Adrenal gland (tissue), 7 donors: ENCODE data around the genes SEC23B, SMIM26, CRNKL1 and RALGAPA2.

DNA sequence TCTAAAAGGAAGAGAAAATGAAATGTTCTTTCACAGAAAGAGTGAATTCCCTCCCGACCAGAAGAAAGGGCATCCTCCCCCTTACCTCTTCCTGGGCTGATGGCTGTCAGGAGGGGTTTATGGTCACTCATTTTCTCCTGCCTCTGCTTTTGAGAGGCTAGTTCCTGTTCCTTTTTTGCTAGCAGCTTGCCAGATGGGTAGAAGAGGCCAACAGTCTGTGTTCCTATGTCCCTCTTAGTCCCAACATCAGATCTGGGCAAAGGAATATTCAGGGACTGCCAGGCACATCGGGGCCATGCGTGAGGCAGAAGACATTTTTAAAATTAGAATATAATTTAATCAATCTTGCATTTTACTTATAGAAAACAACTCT is 54.3 kb downstream of the DZANK1 start:
- PRO-cap, 3 experiments, result peak in 1 of 3 experiments; most common plus-strand start position 213 of the sequence (in 1); most common minus-strand start position 93 of the sequence (in 1)
- RAMPAGE, long total RNA, 4 experiments, result no peak in any of the 4 experiments
- RRBS, result no CpG with 5 or more reads among the region's 3 CpGs

DNA sequence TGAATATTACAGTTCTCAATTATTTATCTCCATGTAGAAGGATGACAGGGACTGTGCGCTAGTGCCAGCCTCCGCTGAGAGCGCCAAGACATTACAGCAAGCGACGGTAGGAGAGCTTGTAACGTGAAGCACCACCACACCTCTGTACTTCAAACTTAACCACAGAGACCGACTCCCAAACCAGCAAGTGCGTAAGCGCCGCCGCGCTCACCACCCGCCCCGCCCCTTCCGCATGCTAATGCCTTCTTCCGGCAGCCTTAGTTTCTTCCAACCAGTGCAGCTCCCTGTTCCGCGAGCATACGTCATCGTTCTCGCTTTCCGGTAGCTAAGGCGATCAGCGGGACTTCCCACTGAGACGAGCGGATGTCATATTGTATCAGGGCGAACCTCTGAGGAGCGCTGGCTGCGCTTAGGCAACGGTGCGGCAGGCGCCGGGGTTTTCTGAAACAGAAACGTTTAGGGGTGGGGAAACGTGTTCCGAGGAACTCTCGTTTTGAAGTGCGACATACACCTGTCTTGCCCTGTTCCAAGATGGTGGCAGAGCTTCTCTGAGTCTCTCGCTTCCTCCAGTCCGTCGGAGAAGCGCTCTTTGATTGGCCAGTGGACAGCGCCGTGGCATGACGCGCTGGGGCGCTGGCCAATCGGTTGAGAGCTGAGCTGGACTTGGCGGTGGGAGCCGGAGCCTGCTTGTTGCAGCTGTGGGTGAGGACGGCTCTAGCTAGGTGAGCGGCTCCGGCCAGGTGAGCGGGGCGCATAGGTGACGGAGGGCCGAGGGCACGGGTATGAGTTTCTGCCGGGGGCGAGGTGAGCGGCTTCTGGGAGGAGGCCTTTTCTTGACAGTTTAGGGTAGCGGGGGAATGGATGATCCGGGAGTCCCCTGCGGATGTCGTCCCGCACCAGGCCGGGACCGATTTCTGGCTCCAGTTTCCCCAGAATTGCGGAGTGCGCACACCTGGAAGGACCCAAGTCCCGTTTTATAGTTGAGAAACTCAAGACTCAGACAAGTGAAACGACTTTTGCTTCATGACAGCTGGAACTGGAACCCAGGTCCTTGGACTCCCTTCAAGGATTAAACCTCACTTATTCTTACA is at the start of gene SEC23B:
TSS of gene SEC23B (plus strand) at position 690 of the 1,091 bp plus-strand sequence.
- PRO-cap, 3 experiments, result peak in 3 of 3 experiments; most common plus-strand start position 314 of the sequence (in 3); most common minus-strand start position 212 of the sequence (in 2)
- RAMPAGE, long total RNA, 4 experiments, result start-site peak on the plus strand in 4 of 4 experiments, centred at positions 315 to 680 of the sequence, 22 to 2,220 reads per replicate
- RRBS, result 1% methylated on average over 28 of the region's 72 CpGs

- PRO-cap, 3 experiments, result peak in 3 of 3 experiments; most common plus-strand start chr20:18567486 (in 2); most common minus-strand start chr20:18567331 (in 2)
- RAMPAGE, long total RNA, 4 experiments, result start-site peak on the plus strand in 4 of 4 experiments, at chr20:18567419-18567460 at its widest, 169 to 5,648 reads per replicate
- RRBS, result 1% methylated on average over 21 of the region's 54 CpGs
Observed at GRCh38 chr20:18566798-18567865, at the start of gene SMIM26. Gene SMIM26 (plus strand): TSS chr20:18567432.

GRCh38 chr20:19232644-19233385 is 20.4 kb downstream of the SLC24A3 start:
- PRO-cap, 3 experiments, result peak in 2 of 3 experiments; most common plus-strand start chr20:19233259 (in 2)
- RAMPAGE, long total RNA, 4 experiments, result no peak in any of the 4 experiments
- RRBS, result no CpG with 5 or more reads among the region's 16 CpGs

GRCh38 chr20:19417579-19418306 is 205.3 kb downstream of the SLC24A3 start:
- PRO-cap, 3 experiments, result no peak in any of the 3 experiments
- RAMPAGE, long total RNA, 4 experiments, result no peak in any of the 4 experiments
- RRBS, result no CpG with 5 or more reads among the region's 3 CpGs

DNA sequence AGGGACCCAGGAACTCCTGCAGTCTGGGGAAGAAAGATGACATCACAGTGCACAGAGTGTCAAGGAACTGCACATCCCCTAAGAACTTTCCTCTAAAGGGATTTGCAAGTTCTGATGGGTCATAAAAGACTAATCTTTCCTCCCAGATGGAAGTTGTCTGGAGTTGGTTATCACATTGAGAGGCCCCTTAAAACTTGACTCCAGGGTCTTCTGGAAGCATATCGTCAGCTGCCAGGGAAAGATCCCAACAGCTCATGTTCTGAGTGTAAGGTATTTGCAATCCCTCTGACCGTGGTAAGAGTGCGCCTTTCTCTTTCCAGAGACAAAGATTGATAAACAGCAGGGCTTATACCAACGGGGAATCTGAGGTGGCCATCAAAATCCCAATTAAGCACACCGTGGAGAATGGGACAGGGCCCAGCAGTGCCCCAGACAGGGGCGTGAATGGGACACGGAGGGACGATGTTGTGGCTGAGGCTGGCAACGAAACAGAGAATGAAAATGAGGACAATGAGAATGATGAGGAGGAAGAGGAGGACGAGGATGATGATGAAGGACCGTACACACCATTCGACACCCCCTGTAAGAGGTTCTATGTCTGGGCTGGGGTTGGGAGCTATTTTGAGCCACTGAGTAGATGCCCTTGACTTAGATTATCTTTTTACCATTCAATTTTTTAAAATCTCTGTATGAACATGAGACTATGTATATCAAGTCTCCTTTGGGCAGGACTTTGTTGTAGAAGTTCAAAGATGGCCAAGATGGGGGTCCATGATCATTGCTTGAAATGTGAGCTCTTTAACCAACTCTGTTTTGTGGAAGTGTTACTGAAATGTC is 73.1 kb upstream of the RIN2 start:
- PRO-cap, 3 experiments, result no peak in any of the 3 experiments
- RAMPAGE, long total RNA, 4 experiments, result no peak in any of the 4 experiments
- RRBS, result no CpG with 5 or more reads among the region's 12 CpGs

DNA sequence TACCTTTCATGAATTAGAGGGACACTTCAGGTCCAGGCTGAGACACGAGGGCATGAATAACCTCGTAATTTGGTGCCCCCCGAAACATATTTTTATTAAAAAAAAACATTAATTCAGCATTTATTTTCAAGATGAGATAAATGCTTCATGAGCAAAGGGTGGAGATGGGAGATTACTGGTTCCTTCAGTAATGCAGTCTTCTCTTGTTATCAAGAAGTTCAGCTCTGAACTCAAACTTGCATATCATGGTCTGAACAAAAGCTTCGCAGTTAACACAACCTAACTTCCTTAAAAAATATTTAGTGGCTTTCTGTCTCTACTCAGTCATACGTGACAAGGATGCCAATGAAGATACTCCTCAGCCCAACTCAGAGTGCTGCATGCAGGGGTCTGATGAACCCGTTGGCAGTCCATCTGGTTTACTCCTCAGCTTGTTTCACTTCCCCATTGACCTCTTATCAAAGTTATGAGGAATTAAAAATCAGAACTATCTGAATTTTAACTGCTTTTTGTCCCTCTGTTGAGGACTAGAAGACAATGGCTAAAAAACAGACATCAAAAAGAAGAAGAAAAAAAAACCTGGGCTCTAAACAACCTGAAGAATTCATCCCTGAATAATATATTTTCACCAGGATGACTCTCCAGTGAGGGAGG is 56.7 kb upstream of the RIN2 start:
- PRO-cap, 3 experiments, result no peak in any of the 3 experiments
- RAMPAGE, long total RNA, 4 experiments, result no peak in any of the 4 experiments
- RRBS, result no CpG with 5 or more reads among the region's 6 CpGs

DNA sequence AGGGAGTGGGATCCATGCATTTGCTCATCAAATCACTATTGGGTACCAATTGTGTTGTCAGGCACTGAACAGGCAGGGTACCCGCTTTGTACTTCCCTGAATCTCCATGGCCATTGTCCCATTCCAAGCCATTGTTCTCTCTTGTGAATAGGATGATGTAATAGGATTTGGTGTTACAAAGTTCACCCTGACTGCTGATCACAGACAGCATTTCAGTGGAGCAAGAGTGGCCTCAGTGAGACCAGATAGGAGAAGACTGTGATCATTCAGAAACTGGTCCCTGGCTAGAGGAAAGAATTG is 16.5 kb downstream of the RIN2 start:
- PRO-cap, 3 experiments, result no peak in any of the 3 experiments
- RAMPAGE, long total RNA, 4 experiments, result no peak in any of the 4 experiments
- RRBS, result no CpG with 5 or more reads among the region's 1 CpG

- PRO-cap, 3 experiments, result no peak in any of the 3 experiments
- RAMPAGE, long total RNA, 4 experiments, result no peak in any of the 4 experiments
- RRBS, result 24% methylated on average over 4 of the region's 13 CpGs
Observed at GRCh38 chr20:19784355-19785316, 26.6 kb downstream of the RIN2 start.

GRCh38 chr20:19880071-19880926 is 122.2 kb downstream of the RIN2 start:
- PRO-cap, 3 experiments, result peak in 1 of 3 experiments; most common plus-strand start chr20:19880510 (in 1); most common minus-strand start chr20:19880341 (in 1)
- RAMPAGE, long total RNA, 4 experiments, result no peak in any of the 4 experiments
- RRBS, result no CpG with 5 or more reads among the region's 9 CpGs

GRCh38 chr20:19937233-19938307 is 79.6 kb upstream of the NAA20 start:
- PRO-cap, 3 experiments, result peak in 3 of 3 experiments; most common plus-strand start chr20:19937423 (in 1); most common minus-strand start chr20:19937377 (in 3)
- RAMPAGE, long total RNA, 4 experiments, result no peak in any of the 4 experiments
- RRBS, result no CpG with 5 or more reads among the region's 17 CpGs

GRCh38 chr20:19976330-19976514 is 40.9 kb upstream of the NAA20 start:
- PRO-cap, 3 experiments, result no peak in any of the 3 experiments
- RAMPAGE, long total RNA, 4 experiments, result no peak in any of the 4 experiments
- RRBS, result no CpG with 5 or more reads among the region's 2 CpGs

- PRO-cap, 3 experiments, result no peak in any of the 3 experiments
- RAMPAGE, long total RNA, 4 experiments, result no peak in any of the 4 experiments
- RRBS, result no CpG with 5 or more reads among the region's 10 CpGs
Observed at GRCh38 chr20:19993854-19994356, 23.3 kb upstream of the NAA20 start.

DNA sequence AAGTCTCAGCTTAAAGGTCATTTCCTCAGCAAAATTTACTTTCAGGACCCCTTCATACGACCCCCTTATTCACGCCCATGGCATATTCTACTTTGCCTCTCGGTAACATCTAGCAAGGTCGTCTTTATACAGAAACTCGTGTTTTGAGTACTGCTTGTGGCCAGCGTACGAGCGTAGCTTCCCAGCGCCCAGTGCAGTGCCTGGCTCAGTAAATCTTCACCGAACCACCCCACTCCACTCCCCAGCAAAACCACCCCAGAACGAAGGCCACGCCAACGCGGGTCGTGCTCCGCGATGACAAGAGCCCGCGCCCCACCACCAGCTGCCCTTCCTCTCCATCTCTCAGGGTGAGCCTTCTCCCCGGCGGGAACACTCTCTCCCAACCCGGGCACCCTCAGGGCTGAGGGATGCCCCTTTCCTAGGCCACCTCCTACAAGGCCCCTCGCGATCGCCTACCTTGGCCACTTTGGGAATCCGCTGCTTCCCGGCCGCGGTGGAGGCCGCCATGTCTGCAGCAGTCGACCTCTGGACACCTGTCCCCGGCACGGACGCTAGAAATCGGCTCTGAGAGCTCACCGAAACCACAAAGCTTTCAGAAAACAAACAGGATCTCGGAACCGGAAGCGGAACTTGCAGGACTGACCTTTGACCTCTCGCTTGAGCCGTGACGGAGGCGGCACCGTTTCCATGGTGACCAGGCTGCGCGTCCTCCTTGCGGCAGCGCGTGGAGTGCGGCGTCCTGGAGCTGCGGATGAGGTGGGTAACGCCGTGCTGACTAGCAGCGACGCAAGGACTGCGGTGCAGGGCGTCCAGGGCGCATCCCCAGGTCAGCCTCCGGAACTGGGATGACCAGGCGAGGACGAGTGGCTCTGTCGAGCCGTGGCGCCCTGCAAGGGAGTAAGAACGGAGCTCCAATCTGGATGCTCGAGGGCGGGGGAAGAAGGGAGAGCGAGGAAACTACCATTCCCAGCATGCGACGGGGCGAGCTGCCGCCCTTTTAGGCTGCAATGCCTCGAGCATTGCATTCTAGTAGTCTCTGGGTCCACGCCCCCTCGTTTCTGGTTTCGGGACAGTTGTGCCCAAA is at the start of gene CRNKL1:
TSS of gene CRNKL1 (minus strand) at position 631 of the 1,084 bp plus-strand sequence.
- PRO-cap, 3 experiments, result peak in 3 of 3 experiments; most common plus-strand start position 1,024 of the sequence (in 3); most common minus-strand start position 632 of the sequence (in 3)
- RAMPAGE, long total RNA, 4 experiments, result start-site peak on the minus strand in 4 of 4 experiments, centred at positions 587 to 602 of the sequence, 82 to 945 reads per replicate
- RRBS, result 1% methylated on average over 13 of the region's 77 CpGs

DNA sequence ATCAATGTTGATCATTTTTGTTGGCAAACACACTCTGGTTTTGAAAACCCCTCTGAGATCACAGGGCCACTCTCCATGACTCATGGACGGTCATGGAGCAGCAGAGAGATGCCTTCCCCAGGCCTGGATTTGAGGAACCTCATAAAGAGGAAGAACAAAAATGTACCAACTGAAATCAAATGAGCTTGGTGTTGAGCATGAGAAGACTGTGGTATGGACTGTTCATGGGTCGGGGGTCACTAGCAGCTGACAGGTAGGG is 112.8 kb upstream of the INSM1 start:
- PRO-cap, 3 experiments, result no peak in any of the 3 experiments
- RAMPAGE, long total RNA, 4 experiments, result no peak in any of the 4 experiments
- RRBS, result no CpG with 5 or more reads among the region's 2 CpGs

GRCh38 chr20:20468038-20469320 is 100.6 kb downstream of the INSM1 start:
- PRO-cap, 3 experiments, result no peak in any of the 3 experiments
- RAMPAGE, long total RNA, 4 experiments, result no peak in any of the 4 experiments
- RRBS, result no CpG with 5 or more reads among the region's 14 CpGs

DNA sequence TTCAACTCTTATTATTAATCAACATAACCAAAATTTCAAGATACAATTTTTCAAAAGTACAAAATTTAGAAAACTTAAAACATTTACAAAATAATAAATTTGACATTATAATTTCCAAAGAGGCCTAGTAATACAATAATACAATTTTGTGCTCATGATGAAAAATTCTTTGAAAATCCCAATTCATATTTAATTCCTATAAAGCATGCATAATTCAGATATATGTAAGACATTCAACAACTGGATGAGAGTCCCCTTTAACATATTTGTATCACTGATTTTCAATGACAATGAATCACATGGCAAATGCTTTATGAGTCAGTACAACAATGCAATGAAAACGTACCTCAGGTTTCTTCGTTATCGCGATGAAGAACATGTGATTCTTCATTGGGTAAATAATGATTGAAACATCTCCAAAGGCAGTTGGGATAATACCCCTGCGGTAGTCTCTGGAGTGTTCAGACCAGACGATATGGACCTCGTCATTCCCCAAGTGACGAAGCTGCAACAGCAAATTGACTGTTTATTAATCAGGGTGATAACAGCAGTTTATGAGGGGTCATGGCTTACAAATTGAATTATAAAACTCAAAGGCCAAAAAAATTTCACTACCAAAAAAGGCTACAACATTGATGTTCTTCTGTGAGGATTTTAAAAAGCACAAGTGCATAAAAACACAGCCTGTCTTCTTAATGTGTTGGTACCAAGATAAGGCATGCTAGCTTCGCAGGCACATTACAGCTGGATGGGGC is 127.0 kb downstream of the INSM1 start:
- PRO-cap, 3 experiments, result no peak in any of the 3 experiments
- RAMPAGE, long total RNA, 4 experiments, result no peak in any of the 4 experiments
- RRBS, result no CpG with 5 or more reads among the region's 9 CpGs

DNA sequence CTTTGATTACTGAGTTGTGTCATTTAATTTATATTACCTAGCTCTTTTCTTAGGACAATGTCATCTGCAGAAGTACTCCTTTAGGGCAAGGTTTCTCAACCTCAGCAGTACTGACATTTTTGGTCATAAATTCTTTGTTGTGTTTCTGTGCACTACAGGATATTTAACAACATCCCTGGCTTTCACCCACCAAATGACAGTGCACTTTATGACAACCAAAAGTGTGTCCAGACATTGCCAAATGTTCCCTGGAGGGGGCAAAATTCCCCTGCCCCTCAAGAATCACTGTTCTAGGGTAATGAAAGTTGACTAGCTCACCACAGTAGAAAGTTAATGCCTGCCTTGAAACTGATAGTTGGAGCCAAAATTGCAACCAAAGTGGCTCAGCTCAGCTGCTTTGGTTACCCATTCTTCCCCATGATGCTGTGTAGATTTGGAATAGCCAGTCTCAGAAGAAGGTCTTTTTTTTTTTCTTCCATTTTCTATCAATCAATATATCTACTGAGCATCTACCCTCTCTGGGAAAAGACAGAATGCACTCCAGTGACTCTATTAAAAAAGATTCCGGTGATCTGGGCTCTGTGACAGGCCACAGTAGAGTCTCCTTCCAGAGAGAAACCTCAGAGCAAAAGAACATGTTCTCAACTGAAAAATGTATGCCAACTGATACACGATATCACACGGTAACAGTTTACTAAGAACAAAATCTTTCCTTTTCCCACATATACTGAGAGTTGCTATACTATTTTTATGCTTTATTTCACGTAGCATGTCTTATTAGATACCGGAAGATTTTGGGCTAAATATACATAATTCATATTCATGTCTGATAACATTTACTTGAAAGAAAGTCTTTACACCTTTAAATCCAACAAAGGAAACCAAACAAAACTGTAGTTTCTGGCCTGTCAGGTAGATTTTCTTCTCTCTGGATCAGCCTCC is 150.4 kb downstream of the RALGAPA2 start:
- PRO-cap, 3 experiments, result no peak in any of the 3 experiments
- RAMPAGE, long total RNA, 4 experiments, result no peak in any of the 4 experiments
- RRBS, result no CpG with 5 or more reads among the region's 5 CpGs

DNA sequence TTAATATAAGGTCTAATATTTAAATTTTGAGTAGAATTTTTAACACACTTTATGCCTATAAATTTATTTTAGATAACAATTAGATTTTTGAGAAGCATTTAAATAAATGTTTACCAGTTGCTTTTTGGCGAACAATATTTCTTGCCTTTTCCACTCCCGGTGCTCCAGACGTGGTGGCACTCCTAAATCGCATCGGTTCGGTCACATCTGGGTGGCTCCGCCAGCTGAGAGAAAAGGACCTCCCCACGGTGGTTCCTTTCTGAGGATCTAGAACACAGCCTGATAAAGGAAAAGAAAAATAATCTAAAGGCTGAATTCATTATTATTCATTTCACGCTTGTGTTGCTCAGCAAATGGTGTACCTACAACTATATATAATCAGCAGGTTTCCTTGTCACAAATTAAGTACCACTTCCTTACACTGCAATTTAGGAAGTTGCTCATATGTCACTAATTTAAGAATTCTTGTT is 110.8 kb downstream of the RALGAPA2 start:
- PRO-cap, 3 experiments, result no peak in any of the 3 experiments
- RAMPAGE, long total RNA, 4 experiments, result no peak in any of the 4 experiments
- RRBS, result no CpG with 5 or more reads among the region's 9 CpGs

GRCh38 chr20:20712340-20713137 is at the start of gene RALGAPA2:
Gene RALGAPA2 (minus strand): TSS chr20:20712644.
- PRO-cap, 3 experiments, result peak in 3 of 3 experiments; most common plus-strand start chr20:20712476 (in 1); most common minus-strand start chr20:20712437 (in 2)
- RAMPAGE, long total RNA, 4 experiments, result no peak in any of the 4 experiments
- RRBS, result under 1% methylated on average over 26 of the region's 98 CpGs